Helper T cell (primary cell): Measurements from ENCODE around the gene SDS.

DNA sequence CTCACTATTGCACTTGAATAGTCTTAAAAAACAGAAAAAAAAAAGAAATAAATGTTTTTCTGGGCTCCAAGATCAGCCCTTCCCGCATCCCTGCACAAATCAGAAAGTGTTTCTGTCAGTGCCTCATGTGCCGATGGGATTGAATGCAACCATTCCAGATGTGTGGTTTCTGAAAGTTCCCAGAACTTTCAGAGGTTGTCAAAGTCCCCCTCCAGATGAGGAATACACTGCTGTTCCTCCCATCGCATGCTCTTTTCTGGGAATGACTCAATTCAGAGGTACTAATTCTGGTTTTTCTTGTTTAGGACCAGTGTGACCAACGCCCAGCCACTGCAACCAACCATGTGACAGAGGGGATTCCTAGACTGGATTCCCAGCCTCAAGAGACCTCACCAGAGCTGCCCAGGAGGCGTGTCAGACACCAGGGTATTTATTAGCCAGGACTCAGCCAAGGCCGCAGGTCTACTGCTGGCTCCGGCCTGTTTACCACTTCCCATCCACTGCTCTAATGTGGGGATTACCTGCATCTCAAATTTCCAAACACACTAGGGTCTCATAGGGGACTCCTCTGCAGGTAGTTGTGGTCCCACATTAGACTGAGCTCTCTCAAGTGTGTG lies 24.2 kb downstream of the TRAFD1 start:
- PRO-cap, 2 experiments, result no peak in any of the 2 experiments

DNA sequence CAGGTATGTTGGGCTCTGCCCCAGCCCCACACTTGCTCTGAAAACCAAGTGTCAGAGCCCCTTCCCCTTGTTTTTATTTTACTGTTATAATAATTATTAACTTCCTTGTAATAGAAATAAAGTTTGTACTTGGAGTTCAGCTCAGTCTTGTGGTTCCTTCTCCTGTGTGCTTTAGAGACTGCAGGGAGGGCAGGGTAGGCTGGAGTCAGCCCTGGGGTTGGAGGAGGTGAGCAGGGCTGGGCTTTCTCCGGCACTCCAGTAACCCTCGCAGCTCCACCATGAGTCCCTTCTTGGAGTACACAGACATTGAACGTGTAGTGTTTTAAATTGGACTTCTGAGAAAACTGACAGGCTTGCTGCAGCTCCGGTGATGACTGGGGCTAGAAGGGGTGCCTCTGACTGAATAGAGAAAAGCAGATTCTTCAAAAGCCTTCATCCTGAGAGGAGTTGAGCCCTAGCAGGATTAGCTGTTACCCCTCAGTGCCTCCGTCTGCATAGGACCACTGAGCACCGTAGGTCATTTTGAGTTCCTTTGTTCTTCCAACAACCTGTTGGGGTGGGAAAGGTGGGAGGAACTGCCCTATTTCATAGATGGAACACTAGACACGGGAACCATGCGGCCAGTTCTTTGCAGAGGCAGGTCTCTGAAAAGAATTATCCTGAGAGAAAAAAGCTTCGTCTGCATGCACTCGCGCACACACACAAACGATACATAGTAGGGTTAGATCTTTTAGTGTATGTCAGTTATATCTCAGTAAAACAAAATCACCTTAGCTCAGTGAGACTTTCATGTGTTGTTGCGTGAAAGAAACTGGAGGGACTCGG lies 28.3 kb downstream of the TRAFD1 start:
- PRO-cap, 2 experiments, result no peak in any of the 2 experiments

DNA sequence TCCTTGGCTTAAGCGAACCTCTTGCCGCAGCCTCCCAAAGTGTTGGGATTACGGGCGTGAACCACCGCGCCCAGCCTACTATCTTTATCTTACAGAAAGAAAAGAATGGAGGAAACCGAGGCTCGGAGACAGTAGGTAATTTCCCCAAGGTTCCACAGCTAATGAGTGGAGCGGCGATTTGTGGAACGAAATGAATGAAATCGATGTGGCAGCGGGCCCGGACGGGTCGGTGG lies 363 bp upstream of the PTPN11 start:
- PRO-cap, 2 experiments, result no peak in any of the 2 experiments

- PRO-cap, 2 experiments, result no peak in any of the 2 experiments
These were observed 170.6 kb upstream of the RPH3A start for GRCh38 chr12:112621059-112621307.

DNA sequence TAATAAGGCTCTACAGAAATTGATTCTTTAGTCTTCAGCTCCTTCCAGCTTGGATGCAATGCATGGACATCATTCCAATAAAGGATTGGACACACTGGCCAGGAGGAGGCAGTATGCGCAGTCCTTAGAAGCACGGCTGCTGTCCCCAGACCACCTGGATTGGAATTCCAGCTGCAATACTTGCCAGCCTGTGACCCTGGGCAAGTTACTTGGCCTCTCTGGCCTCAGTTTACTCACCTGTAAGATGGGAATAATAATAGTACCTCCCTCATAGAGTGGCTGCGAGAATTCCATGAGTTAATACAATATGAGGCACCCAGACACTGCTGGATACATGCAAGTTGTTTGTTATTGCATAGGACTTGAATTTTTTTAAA lies 12.1 kb downstream of the RPH3A start:
- PRO-cap, 2 experiments, result no peak in any of the 2 experiments

GRCh38 chr12:113242480-113243068 lies 21.3 kb downstream of the TPCN1 start:
- PRO-cap, 2 experiments, result no peak in any of the 2 experiments

DNA sequence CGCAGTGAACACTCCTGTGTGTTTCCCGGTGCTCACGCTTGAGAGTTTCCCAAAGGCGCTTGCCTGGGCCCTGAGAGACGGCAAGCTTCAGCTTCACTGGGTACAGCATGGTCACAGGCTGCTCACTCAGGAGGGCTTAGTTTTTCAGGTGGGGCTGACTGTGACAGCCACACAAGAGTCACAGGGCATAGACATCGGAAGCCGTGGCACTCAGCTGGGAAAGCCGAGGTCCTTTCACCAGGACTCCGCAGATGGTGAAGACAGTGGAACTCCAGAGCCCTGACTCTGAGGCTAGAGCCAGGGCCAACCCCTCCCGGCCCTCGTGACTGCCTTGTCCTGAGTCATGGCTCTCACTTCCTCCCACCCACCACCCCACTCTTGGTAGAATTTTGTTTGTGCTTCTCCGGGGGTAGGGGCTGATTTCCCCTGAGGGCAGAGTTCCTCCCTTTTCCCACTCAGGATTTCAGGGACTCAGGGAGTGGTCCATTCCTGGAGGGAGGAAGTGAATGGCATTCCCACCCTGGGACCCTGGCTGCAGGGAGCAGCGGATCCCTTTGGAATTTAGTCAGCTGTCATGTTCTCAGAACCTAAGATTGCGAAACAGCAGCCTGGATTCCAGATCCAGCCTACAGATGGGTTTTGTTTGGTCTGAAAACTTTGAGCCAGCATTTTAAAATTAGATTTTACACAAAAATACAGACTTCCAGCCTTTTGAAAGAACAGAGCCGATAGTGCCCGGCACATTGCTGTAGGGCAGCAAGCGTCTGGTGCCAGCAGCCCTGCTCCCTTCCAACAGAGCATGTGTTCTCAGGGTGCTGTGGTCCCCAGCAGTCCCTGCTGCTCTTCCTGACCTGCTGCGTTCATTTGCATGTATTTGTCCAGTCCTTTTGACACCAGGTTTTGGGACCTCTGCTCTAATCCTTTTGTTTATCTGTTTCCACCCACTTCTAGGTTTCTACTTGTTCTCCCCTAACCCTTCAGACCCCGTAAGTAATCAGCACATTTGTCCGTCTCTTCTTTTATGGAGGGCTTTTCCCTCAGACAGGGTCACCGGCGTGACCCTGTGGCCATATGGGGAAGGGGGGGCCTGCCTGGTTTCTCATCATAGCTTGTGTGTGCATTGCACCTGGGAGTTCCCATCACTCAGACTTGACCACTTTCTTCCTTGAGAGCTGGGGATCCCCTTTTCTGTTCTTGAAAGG lies 50.8 kb downstream of the TPCN1 start:
- PRO-cap, 2 experiments, result no peak in any of the 2 experiments

DNA sequence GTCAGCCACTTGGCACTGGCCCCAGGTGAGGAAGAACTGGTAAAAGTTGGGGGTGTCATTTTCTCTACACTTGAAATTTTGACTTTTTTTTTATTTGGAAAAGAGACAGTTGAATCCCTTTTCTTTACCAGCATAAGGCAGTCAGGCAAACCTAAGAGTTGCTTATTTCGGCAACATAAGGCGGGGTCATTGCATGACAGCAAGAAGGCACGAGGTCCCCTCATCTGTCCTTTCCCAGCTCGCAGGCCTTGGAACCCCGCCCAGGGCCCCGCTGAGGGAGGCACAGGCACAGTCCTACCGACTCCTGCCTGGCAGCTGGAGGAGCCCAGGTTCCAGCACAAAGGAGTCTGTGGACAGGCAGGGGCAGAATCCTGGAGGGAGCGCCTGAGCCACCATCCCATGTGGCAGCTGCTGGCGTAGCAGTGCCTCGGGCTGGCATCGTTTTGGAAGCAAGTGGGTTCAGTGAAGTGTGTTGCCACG lies 36.2 kb downstream of the SLC8B1 start:
- PRO-cap, 2 experiments, result no peak in any of the 2 experiments

GRCh38 chr12:113380518-113380935 lies 22.1 kb downstream of the PLBD2 start:
- PRO-cap, 2 experiments, result no peak in any of the 2 experiments

DNA sequence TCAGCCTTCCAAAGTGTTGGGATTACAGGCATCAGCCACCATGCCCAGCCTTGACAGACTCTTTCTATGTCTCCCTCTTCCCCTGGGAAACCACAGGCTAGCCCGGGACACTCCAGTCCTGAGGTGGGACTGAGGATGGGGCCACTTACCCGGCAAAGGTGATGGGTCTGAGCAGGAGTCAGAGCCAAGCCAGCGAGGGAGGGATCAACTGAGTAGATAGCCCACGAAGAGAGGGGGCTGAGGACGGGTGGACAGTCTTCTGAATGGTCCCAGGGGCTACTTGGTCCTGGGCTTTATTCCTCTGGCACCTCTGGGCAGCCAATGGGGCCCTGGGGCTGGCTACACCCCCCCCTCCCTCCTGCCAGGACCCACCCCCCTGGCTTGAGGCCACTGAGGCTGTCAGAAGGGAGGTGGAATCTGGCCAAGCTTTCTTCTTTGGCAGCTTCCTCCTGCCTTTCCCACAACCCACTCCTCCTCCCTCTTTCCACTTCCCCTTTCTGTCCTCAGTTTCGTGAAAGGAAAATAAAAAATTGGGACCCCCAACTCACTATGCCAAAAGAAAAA lies at the start of gene SDS:
SDS (minus strand) TSS at position 269 of the 564 bp plus-strand sequence.
- PRO-cap, 2 experiments, result no peak in any of the 2 experiments

GRCh38 chr12:113408736-113409328 lies 5.1 kb upstream of the SDS start:
- PRO-cap, 2 experiments, result no peak in any of the 2 experiments

DNA sequence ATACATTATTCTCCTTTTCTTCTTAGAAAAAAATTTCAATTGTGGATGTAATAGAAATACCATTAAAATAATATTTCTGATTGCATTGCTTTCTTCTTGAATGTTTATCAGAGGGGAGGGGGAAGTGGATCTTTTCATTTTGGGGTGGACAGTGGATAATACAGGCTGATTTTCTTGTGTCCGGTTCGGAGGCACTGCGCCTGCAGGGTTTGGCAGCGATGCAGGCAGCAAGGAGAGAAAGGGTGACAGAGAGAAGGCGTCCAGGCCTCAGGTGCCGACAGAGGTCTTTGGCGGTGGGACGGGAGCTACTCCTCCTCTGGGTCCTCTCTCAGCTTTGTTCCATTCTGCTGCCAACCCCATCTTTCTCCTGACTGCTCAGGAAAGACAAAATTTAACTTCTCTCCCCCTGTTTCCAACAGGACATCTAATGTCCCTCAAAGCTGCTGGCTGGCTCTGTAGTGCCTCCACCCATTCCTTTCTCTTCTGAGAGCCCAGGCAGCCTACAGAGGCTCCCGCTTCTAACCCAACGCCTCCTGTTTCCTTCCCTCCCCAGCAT lies 6.9 kb upstream of the TBX5 start:
- PRO-cap, 2 experiments, result no peak in any of the 2 experiments

- PRO-cap, 2 experiments, result no peak in any of the 2 experiments
These were observed 41.1 kb upstream of the TBX5 start for GRCh38 chr12:114446996-114447479.

GRCh38 chr12:114668638-114669146 lies 15.3 kb downstream of the TBX3 start:
- PRO-cap, 2 experiments, result no peak in any of the 2 experiments

GRCh38 chr12:114683649-114683800 lies 450 bp downstream of the TBX3 start:
- PRO-cap, 2 experiments, result no peak in any of the 2 experiments

- PRO-cap, 2 experiments, result peak in 1 of 2 experiments; most common plus-strand start chr12:114684353 (in 1)
These were observed 513 bp upstream of the TBX3 start for GRCh38 chr12:114684230-114685146.

DNA sequence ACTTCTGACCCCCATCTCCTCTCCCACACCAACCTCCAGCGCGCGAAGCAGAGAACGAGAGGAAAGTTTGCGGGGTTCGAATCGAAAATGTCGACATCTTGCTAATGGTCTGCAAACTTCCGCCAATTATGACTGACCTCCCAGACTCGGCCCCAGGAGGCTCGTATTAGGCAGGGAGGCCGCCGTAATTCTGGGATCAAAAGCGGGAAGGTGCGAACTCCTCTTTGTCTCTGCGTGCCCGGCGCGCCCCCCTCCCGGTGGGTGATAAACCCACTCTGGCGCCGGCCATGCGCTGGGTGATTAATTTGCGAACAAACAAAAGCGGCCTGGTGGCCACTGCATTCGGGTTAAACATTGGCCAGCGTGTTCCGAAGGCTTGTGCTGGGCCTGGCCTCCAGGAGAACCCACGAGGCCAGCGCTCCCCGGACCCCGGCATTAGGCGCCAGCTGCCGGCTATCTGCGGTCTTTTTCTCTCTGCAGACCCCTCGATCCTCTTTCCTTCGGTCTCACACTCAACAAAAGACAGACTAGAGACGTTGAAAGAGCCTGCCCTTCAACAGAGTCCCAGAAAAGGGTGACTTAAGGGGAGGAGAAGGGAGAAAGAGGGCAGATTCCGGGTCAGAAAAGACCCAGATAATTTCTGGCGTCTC lies 3.0 kb upstream of the TBX3 start:
- PRO-cap, 2 experiments, result no peak in any of the 2 experiments

- PRO-cap, 2 experiments, result no peak in any of the 2 experiments
These were observed 85.6 kb upstream of the TBX3 start for GRCh38 chr12:114769523-114770096.

GRCh38 chr12:114812848-114813137 lies 128.8 kb upstream of the TBX3 start:
- PRO-cap, 2 experiments, result no peak in any of the 2 experiments

DNA sequence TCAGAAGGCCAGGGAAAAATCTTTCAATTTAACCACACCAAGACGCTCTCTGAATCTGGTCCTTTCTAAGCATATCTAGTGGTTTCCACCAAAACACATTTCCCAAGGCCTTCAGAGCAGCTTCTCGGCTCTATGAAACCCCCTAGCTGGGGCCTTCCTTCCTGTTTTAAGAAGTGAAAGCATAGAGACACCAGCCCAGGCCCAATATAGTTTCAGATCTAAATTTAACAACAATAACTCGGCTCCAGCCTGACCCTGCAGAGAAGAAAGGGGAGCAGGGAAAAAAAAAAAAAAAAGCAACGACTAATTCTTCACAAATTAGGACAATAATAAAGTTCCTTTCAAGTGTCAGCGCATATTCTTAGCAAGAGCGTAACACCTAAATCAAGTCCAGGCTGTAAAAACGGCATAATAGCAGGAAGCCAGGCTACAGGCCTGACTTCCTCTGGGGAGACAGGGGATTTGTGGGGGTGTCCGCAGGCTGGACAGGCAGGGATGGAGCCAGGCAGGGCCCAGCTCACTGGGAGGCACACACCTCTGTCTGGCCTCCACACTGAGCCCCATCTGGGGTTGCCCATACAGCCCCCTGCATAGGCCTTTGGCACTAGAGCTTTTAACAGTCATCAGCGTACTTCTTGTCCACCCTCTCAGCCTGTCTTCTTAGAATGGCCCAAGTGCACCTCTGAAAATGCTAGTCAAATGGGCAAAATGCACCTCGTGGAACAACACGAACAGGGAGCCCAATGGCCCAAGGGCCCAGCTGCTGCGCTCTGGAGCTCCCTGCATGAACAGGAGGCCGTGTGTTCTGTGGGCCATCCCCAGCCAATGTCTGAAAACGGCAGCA lies 773.0 kb downstream of the MED13L start:
- PRO-cap, 2 experiments, result no peak in any of the 2 experiments